HEK293 (cell line): ENCODE data around the gene CD200.

DNA sequence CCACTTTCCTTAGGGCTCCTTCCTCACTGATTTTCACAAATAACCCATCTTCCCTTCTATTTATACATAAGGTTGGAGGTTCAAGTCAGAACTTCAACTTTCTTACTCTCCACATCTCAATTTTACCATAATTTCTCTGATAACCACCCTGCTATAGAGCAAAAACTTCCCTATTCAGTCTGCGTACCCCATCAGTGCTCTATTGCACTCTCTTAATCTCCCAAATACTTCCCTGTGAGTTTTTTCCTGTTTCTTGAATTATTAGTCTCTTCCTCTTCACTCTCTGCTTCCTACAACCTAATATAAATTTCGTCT, 21.6 kb upstream of the CD96 start:
- PRO-cap: no peak
- RRBS, 2 experiments: no CpG with 5 or more reads among the region's 2 CpGs

DNA sequence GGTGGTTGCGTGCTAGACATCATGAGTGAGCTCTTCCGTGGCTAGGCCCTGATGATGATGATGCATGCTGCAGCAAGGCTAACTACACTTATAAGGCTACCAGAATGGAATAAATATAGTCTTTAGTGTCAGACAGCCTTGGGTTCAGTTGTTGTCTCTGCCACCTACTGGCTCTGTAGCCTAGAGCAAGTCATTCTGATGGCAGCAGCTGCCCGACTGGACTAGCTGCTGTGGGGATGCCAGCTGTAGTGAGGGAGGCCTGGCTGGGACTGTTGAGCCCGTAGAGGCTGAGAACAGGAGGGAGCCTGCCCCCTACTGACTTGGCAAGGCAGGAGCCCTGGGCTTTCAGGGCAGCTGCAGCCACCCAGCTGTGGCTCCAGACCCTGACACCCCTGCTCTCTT, 21.4 kb upstream of the ZBED2 start:
- PRO-cap: no peak
- RRBS, 2 experiments: no CpG with 5 or more reads among the region's 4 CpGs

DNA sequence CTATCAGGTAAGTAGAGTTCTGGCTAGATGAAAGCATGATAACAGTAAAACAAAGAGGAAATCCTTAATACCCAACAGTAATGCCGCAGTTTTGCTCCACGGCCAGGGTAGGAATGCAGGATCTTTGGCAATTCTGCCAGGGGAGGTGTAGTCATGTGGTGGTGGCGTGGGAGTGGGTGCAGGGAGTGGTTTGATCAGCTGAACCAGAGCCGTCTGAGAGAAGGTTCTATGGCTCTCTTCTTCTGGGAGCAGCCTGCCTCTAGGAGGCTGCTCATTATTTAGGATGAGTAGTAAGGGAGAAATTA, 32.5 kb upstream of the PHLDB2 start:
- PRO-cap: no peak
- RRBS, 2 experiments: no CpG with 5 or more reads among the region's 4 CpGs

DNA sequence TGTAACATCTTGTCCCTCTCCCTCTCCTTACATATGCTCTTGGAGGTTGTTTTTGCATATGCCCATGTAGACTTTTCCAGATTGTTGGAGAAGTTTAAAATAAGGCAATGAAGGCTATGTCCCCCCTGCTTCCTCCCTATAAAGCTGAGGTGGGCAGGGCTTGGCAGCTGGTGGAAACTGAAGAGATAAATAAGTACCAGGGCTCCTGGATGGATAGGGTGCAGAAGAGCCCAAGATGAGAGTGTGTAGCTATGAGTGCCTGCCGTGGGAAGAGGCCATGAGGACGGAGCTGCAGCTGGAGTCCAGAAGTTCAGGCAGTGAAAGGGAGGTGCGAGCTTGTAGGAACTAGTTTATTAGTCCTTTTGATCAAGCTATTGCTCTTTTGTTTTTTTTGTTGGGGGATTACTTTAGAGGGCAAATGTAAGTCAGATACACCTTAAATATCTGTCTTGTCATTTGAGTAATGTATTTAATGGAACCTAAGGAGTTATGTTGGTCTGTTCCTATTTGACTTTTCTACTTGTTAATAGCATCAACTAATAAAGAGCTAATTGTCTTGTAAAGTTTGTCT, 52.4 kb downstream of the PHLDB2 start:
- PRO-cap: no peak
- RRBS, 2 experiments: no CpG with 5 or more reads among the region's 3 CpGs

GRCh38 chr3:111919000-111919720, 59.7 kb upstream of the ABHD10 start:
- PRO-cap: no peak
- RRBS, 2 experiments: no CpG with 5 or more reads among the region's 8 CpGs

- PRO-cap: no peak
- RRBS, 2 experiments: no CpG with 5 or more reads among the region's 7 CpGs
These were observed 39.5 kb upstream of the ABHD10 start for GRCh38 chr3:111939284-111939745.

DNA sequence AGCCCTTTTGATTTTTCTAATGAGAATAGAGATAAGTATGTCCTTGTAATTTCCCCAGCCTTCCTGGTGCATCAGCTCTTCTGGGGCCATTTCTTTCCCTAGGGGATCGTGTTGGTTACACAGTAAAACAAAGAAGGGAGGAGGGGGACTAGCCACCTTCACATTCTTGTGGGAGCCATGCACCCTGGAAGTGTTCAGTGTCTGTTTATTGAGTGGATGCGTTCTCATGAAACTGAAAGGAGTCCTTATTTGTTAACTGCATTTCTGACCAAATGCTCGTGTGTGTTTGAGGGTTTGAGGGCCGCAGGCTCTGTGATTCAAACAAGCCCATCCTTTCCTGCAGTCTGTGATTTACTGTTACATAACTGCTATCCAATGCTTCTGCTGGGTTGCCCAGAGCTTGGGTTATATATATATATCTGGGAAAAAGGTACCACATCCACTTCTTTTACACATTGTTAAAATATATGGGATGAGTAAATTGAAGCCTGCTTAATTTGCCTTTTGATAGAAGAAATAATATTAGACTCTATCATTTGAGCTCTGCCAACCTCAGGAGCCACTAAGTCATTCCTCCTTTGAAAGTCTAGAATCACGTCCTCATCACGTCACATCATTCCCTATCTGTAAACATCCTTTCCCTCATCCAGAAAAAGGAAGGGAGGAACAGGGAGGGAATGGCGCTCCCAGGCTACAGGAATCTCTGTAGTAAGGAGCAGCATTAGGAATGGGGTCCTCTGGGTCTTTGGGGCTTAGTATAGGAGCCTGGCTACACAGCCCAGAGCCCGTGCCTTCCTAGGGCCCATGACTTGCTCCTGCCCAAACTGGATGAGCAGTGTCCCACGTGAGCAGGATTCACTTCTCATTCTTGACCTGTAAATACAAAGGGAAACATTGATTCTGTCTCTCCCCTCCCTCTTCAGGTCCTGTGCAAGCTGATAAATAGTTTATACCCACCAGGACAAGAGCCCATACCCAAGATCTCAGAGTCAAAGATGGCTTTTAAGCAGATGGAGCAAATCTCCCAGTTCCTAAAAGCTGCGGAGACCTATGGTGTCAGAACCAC, 1.5 kb downstream of the TAGLN3 start:
- PRO-cap: no peak
- RRBS, 2 experiments: no CpG with 5 or more reads among the region's 10 CpGs

- PRO-cap: no peak
- RRBS, 2 experiments: no CpG with 5 or more reads among the region's 7 CpGs
These were observed 4.1 kb downstream of the GCSAM start for GRCh38 chr3:112128720-112129647.

DNA sequence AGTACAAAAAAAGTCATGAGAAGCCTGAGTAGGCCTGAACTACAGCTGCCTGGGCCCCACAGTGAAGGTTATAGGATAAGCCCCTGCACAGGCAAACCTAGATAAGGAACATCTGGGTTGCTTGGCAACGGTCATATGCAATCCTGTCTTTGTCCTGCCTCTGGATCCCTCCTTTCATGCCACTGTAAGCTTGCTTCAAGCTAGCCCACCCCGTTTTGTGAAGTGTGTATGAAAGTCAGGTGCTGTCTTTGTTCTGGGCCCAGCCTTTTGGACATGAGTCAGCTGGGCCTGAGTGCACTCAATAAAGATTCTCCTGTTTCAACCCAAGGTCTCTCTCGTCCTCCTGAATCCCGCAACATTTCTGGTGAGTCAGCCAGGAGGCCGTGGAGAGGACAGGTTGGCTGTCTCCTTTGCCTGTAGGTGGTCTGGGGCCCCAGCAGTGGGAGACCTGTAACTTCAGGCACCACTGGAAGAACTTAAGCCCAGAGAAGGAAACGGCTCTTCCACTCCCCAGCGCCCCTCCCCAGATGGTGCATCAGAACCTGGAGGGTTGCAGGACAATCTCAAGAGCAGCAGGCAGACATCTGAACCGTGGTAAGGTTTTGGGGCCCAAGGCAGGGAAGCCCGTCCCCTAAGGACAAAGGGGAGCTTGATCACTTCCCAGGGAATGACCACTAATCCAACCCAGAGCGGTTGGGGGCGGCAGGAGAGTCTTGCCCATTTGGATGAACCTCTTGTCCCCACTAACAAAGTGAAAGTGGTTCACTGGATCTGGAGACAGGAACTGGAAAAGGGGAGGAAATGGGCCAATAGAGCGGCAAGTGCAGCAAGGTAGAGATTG, 8.3 kb upstream of the SLC9C1 start:
- PRO-cap: no peak
- RRBS, 2 experiments: no CpG with 5 or more reads among the region's 12 CpGs

DNA sequence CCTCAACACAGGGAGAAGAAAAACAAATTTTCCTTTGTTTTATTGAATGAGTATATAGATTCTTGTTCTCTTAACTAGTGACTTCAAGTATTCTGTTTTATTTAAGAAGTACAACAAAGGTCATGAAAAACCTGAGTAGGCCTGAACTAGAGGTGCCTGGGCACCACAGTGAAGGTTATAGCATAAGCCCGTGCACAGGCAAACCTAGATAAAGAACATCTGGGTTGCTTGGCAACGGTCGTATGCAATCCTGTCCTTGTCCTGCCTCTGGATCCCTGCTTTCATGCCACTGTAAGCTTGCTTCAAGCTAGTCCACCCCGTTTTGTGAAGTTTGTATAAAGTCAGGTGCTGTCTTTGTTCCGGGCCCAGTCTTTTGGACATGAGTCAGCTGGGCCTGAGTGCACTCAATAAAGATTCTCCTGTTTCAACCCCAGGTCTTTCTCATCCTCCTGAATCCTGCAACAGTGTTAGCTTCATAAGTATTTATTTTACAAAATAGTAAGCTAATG, 14.1 kb upstream of the SLC9C1 start:
- PRO-cap: no peak
- RRBS, 2 experiments: no CpG with 5 or more reads among the region's 5 CpGs

DNA sequence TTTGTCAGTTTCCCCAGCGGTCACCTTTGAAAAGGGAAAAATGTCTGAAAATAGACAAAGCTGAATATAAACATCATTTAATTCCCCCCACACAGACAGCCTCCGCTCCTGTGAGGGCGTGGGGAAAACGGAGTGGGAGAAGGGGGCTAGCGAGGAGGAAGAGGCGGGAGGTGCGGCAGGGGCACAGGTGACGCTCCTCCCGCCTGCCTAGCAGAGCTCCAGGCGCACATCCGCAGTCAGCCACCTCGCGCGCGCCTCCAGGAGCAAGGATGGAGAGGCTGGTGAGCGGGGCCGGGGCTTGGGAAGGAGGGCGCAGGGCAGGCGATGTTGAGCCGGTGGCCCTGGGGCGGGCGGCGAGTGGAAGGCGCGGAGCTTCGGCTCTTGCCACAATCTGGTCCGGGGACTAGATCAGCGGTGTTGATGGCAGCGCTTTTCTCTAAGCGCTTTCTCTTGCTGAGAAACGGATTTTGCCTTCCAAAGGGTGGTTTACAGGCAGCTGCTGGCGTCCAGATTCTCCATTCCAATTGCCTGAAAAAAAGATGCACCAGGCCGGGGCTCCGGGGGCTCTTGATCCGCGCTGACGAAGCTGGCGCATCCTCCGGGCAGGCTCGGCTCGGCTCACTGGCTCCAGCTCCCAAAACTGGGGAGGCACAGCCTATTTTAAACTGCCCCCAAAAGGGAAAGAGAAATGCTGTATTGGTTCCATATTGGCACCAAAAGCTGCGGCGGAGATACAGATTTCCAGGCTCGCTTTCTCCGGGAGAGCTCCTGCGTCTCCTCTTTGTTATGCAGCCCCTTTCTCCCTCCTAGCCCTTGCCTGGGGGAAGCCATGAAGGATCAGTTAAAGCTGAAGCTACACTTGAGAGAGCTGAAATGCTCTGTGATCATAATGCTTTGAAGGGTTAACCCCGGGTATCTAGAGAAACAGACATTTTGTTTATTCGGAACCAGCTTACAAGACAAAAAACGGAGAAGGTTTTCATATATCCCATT, at the start of gene CD200:
Gene CD200, plus strand, starts transcription at position 213 of the 993 bp plus-strand sequence.
- PRO-cap: no peak
- RRBS, 2 experiments: 27 to 41% methylated on average over 17 of the region's 49 CpGs

GRCh38 chr3:112605461-112605913, 35.5 kb downstream of the CCDC80 start:
- PRO-cap: no peak
- RRBS, 2 experiments: no CpG with 5 or more reads among the region's 11 CpGs

GRCh38 chr3:112612135-112612716, 28.7 kb downstream of the CCDC80 start:
- PRO-cap: no peak
- RRBS, 2 experiments: no CpG with 5 or more reads among the region's 3 CpGs

DNA sequence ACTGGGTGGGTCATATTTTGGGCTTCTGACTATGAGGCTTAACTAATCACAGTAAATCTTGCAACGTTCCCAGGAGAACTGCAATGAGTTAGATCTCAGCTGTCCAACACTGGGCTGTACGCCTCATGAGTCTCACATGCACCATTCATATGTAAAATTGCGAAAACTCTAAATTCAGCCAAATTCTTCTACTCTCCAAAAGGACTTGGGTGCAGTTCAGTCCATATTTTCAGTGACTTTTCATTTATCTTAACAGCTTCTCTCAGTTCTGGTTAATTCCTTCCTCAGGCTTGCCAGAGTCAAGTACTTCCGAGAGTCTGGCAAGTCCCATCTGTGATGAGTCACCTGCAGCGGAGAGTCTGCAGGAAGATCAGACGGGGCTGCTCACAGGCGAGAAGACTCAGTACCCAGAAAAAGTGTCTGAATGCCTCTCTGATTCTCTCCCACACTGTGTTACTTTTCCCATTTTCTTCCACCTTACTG, 11.5 kb downstream of the CCDC80 start:
- PRO-cap: no peak
- RRBS, 2 experiments: no CpG with 5 or more reads among the region's 7 CpGs

- PRO-cap: no peak
- RRBS, 2 experiments: no CpG with 5 or more reads among the region's 2 CpGs
These were observed 69.2 kb downstream of the CD200R1L start for GRCh38 chr3:112777511-112777797.

GRCh38 chr3:112847626-112847964, 931 bp upstream of the CD200R1L start:
- PRO-cap: no peak
- RRBS, 2 experiments: no CpG with 5 or more reads among the region's 4 CpGs

DNA sequence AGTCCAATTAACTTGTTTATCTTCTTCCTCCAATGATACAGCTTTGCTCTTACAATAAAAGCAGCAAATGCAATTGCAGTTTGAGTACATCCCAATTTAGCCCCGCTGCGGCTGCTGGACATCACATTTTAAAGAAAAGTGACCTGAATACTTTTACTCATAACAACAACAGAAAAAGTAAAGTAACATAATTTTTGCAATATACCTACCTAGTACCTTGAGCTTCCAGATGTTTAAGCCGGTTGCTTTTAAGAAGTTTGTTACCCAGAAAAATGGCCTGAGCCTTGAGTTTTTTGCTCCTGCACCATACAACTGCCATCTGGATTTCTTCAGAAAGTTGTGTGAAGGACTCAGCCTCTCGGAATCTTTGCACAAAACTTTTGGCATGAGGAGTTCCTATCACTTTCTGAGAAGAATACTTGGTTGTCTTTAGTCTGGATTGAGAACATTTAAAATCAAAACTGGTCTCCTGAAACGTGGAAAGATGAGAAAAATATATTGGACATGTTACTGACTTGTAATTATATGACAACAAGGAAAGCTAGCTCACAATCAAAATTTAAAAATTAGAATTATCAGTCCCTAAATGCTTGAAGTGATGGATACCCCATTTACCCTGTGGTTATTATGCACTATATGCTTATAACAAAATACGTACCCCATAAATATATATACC, 11.4 kb downstream of the NEPRO start:
- PRO-cap: no peak
- RRBS, 2 experiments: no CpG with 5 or more reads among the region's 6 CpGs

- PRO-cap: no peak
- RRBS, 2 experiments: no CpG with 5 or more reads among the region's 3 CpGs
These were observed 984 bp downstream of the NEPRO start for GRCh38 chr3:113018522-113018852.

DNA sequence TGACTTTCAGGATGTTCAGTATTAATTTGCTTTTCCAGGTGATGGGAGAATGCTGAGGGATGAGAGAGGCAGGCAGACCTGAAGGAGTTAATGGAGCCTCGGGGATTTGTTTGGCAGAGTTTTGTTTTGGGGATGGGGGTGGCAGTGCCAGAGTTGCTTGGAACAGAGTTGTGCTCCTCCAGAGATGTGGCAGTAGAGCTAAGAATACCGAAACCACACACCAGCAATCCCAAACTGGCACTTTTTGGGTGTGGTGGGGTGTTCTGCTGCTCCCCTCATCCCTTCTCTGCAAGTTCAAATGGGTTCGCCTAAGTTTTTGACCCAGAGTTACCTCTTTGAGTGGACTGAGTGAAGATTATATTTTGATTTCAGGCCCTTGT, 1.5 kb downstream of the BOC start:
- PRO-cap: no peak
- RRBS, 2 experiments: no CpG with 5 or more reads among the region's 3 CpGs

GRCh38 chr3:113254454-113254773, 43.1 kb downstream of the BOC start:
- PRO-cap: no peak
- RRBS, 2 experiments: no CpG with 5 or more reads among the region's 10 CpGs